ENCODE measurements around the gene SMAD4.

DNA sequence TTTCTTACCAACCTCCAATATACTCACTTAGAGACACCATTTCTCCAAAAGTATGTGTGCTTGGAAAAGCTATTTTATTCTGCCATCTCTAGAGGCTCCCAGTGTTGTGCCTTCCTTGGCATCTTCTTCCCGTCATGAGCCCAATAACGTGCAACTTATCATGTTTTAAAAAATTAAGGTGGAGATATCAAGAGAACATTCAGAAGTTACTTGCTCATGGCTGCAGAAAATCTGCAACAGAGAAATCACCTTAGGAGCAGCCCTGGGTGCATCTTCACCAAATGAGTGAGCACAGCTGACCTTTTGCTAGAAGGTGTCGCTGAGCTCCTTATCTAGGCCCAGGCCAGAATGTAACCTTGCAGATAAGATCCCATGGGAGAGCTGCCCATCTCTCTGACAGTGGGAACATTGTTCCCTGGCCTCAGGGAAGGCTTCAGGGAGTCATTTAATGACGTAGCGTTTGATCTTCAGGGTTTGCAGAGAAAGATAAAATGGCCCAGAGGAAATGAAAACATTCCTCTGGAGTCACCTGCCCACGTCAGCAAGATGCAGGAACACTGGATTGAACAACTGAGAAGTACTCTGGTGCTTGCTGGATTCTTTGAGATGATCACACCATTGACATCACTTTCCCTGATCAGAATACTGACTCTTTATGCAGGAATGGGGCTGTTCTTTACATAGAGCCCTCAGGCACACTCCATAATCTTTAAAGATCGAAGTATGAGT, 51.5 kb downstream of the MAPK4 start:
- PRO-cap, 2 experiments, result no peak in any of the 2 experiments

DNA sequence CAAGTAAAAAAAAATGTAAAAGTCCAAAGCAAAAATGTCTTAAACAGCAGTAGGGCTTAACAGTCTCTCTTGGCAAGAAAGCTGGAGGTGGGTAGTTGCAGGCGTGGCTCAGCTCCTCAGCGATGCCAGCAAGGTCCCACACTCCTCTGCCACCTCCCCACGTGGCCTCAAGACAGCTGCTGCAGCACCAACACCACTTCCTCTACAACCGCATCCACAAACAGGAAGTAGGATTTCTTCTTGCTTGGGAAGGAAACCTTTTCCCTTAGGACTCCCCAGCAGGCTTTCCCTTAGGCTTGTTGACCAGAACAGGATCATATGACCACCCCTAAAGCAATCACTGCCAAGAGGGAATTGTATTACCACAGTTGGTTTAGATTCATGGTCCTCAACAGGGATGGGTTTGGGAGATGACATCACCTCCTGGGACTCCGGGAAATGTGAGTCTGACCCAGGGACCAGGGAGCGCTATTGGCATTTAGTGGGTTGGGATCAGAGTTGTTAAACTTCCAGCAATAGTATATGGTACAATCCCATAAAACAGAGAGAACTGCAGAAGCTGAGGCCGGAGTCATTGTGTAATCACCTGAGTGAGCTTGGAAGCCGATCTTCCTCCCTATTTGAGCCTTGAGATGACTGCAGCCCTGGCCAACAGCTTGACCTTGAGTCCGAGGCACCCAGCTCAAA, 97.2 kb downstream of the MAPK4 start:
- PRO-cap, 2 experiments, result no peak in any of the 2 experiments

- PRO-cap, 2 experiments, result no peak in any of the 2 experiments
These were observed 44.6 kb downstream of the MRO start for GRCh38 chr18:50775204-50775726.

DNA sequence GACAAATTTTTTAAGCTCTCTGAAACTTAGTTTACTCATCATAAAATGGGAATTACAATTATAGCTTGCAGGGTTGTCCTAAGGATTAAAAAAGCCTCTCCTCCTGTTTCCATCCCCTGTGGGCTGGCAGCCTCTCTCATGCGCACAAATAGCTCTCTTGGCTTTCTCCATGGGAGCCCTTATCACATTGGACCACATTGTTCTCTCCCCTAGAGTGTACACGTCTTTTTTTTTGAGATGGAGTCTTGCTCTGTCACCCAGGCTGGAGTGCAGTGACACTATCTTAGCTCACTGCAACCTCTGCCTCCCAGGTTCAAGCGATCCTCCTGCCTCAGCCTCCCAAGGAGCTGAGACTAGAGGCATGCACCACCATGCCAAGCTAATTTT, 22.0 kb upstream of the MRO start:
- PRO-cap, 2 experiments, result no peak in any of the 2 experiments

- PRO-cap, 2 experiments, result no peak in any of the 2 experiments
These were observed 937 bp upstream of the ME2 start for GRCh38 chr18:50878046-50878316.

- PRO-cap, 2 experiments, result peak in 2 of 2 experiments; most common plus-strand start chr18:51030219 (in 1); most common minus-strand start chr18:51030056 (in 1)
These were observed at the start of gene SMAD4 for GRCh38 chr18:51030002-51030388. Gene SMAD4 (plus strand): TSS chr18:51030213.

DNA sequence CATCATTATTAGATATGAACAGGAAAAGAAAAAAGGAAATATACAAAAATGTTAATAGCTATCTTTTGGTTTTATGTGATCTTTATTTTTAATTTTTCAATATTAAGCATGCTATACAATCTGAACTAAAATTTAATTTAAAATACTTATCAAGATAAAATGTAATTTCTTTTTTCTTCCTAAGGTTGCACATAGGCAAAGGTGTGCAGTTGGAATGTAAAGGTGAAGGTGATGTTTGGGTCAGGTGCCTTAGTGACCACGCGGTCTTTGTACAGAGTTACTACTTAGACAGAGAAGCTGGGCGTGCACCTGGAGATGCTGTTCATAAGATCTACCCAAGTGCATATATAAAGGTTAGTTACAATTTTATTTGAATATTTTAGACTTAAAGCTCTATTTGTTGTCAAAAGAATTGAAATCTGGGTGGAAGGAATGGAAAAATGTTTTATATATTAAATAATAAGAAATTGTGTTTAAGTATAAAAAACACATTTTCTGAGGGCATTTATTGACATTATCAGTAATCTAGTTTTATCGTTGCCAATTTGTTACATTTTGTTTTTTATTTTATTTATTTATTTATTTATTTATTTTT, 36.9 kb downstream of the SMAD4 start:
- PRO-cap, 2 experiments, result no peak in any of the 2 experiments

GRCh38 chr18:51084404-51084812, 54.4 kb downstream of the SMAD4 start:
- PRO-cap, 2 experiments, result no peak in any of the 2 experiments

DNA sequence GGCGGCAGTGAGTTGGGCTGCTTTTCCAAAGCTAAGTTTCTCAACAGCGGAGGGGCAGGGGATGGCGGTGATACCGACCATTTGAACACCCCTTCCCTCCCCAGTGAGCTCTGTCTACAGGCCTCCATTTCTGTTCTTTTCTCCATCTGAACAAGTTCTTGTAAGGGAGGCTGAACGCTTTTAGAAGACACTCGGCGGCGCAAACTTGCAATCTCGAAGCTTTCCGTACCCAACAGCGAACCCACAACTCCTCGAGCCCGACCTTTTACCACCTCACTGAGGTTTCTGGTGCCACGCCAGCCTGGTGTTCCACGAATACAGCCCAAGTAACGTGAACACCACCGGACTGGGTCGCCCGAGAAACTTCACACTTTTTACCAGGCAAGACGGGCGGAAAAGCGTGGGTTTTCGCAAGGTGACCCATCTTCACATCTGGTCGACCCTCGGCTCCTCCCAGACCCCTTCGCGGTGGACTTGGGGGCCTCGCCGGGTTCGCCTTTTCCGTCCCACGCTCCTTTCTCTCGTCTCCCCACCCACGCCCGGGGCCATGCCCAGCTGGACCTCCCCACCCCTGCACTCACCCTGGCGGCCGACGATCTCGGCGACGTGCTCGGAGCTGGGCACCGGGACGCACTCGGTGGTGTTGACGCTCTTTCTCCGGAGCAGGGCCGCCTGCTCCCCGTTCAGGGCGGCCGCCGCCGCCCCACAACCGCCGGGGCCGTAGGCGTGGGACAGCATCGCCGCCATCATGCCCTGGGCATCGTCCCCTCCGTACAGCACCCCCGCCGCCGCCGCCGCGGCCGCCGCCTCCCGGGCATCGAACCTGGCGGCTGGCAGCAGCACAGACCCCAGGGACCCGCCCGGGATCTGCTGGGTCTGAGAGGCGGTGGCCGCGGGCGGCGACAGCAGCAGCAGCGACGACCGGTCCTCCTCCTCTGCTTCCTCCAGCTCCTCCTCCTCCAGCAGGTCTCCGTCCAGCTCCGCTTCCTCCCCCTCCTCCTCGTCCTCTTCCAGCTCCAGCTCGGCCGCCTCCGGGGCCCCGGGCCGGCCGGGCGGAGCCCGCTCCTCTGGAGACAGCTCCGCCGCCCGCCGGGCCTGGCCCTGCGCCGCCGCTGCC, 1.1 kb downstream of the MEX3C start:
- PRO-cap, 2 experiments, result peak in 1 of 2 experiments; most common minus-strand start position 937 of the sequence (in 1)

DNA sequence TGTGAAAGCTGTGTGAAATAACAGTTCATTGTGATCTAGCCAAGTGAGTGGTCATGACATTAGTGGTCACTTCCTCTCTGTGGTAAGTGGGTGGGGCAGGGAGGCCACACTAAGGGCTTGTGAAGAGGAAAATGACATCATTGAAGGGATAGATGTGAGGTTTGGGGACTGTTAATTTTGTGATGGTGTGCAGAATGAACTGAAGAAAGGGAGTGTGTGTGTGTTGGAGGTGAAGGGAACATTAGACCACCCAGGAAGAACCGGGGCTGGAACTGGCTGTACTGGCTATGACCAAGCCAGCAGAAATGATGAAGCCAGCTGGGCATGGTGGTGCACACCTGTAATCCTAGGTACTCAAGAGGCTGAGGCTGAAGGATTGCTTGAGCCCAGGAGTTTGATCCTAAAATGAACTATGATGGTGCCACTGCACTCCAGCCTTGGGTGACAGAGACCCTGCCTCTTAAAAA, 14.3 kb upstream of the MEX3C start:
- PRO-cap, 2 experiments, result no peak in any of the 2 experiments

- PRO-cap, 2 experiments, result no peak in any of the 2 experiments
These were observed 376 bp downstream of the DCC start for GRCh38 chr18:52340365-52340780.

- PRO-cap, 2 experiments, result no peak in any of the 2 experiments
These were observed 1.0 kb downstream of the MBD2 start for GRCh38 chr18:54223478-54223830.

GRCh38 chr18:54388149-54388722, 30.5 kb downstream of the C18orf54 start:
- PRO-cap, 2 experiments, result no peak in any of the 2 experiments

DNA sequence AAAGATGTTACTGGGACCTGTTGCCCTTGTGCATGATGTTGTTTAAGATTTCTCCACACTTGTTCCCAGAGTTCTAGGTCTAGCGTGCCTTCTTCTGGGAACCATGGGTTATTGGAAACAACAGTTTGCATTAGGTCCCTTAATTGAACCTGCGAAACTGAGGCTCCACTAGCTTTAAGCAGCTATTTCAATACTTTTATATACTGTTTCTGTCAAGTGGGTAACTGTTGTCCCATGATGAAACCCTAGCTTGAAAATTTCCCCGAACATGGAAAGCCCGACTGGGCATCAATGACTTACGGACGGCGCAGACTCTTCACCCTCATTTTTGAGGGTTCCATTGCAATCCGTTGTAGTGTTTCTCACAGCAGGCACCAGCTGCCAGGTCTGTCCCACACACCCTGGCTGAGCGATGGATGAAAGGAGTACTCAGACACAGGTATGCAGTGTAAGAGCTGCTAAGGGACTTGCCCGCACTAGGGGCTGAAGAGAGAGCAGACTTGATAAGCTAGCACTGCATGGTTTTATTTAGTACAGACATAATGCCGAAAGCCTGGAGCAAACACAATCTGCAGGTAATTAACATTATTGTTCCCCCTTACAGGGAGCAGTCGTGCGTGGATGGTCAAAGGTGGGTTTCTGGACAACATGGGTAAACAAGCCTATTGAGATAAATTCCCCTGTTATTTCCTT, 15.7 kb downstream of the DYNAP start:
- PRO-cap, 2 experiments, result no peak in any of the 2 experiments

GRCh38 chr18:54829754-54830351, 1.6 kb downstream of the RAB27B start:
- PRO-cap, 2 experiments, result no peak in any of the 2 experiments

GRCh38 chr18:54958490-54959076, 678 bp downstream of the CCDC68 start:
- PRO-cap, 2 experiments, result no peak in any of the 2 experiments

DNA sequence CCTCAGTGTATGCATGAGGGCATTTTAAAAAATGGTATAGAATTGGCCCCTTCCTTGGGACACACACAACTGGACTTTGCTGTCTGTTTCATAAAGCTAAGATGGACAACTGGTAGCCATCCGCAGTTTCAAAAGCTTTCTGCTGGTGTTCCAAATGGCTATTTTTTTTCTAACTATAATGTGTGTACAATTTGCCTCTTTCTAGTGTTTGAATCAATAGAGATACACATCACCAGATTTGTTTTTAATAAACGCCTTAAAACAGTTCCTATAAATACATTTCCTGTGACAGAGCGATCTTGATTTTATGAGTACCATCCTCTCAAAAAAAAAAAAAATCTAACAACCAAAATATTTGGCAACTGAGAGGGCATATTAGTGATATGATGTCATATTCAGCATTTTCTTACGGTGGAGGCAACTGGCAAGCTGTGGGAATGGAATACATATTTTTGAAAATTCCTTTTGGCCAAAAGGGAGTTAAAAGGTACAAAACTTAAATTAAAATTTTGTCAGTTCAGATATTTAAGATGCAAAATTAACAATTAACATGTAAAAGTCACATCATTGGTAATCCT, 268.5 kb downstream of the TCF4 start:
- PRO-cap, 2 experiments, result peak in 1 of 2 experiments; most common plus-strand start position 401 of the sequence (in 1)

GRCh38 chr18:55589431-55590557, 1.8 kb upstream of the TCF4 start:
- PRO-cap, 2 experiments, result peak in 2 of 2 experiments; most common plus-strand start chr18:55589968 (in 1); most common minus-strand start chr18:55589846 (in 2)

DNA sequence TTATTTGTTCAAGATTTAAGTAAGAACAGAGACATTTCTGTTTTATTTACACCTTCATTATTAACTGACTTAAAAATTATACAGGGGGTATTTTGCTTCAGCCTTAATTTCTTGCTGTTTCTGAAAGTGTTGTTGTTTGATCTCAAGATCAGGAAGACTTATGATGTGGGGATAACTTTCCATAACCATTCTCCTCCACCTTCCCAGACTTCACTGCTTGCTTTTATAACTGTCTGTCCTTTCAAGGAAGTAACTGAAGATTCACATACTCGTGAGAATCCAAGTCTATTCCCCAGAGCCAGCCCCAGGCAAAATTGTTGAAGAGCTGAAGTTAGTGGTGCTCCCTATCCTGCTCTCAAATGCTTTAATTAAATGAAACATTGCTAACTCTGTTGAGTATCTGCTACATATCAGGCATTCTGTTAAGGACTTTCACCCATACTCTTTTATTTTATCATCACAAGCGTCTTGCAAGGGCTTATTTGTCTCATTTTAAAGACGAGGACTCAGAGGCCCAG, 189.6 kb upstream of the TCF4 start:
- PRO-cap, 2 experiments, result no peak in any of the 2 experiments

DNA sequence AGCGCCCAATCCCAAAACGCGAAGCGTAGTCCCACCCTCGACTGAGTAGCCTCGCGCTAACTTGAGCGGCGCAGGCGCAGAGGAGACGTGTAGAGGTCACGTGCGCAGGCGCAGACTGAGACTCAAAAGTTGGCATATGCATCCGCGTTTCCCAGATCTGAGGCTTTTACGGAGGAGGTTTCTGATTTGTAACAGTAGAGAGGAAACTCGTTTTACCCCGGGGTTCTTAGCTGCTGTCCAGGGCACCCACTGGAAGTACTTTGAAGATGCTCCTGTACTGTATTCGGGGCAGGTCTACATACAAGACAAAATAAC, 311 bp upstream of the TXNL1 start:
- PRO-cap, 2 experiments, result peak in 2 of 2 experiments; most common plus-strand start position 125 of the sequence (in 1)